HT1080 (cell line): ENCODE results near the genes MTMR12, NPR3 and ADAMTS12.

RAMPAGE:
- cytosol, long total RNA = no peak
- long total RNA = no peak
- nucleus, long total RNA = no peak
Observed at GRCh38 chr5:32098192-32099008, 75.7 kb downstream of the GOLPH3 start.

RAMPAGE:
- cytosol, long total RNA = no peak
- long total RNA = no peak
- nucleus, long total RNA = no peak
Observed at GRCh38 chr5:32108170-32108796, 65.8 kb downstream of the GOLPH3 start.

GRCh38 chr5:32172376-32173205 is 1.5 kb downstream of the GOLPH3 start:
RAMPAGE:
- cytosol, long total RNA = no peak
- long total RNA = no peak
- nucleus, long total RNA = no peak

GRCh38 chr5:32229408-32229886 is 55.3 kb upstream of the GOLPH3 start:
RAMPAGE:
- cytosol, long total RNA = no peak
- long total RNA = no peak
- nucleus, long total RNA = no peak

DNA sequence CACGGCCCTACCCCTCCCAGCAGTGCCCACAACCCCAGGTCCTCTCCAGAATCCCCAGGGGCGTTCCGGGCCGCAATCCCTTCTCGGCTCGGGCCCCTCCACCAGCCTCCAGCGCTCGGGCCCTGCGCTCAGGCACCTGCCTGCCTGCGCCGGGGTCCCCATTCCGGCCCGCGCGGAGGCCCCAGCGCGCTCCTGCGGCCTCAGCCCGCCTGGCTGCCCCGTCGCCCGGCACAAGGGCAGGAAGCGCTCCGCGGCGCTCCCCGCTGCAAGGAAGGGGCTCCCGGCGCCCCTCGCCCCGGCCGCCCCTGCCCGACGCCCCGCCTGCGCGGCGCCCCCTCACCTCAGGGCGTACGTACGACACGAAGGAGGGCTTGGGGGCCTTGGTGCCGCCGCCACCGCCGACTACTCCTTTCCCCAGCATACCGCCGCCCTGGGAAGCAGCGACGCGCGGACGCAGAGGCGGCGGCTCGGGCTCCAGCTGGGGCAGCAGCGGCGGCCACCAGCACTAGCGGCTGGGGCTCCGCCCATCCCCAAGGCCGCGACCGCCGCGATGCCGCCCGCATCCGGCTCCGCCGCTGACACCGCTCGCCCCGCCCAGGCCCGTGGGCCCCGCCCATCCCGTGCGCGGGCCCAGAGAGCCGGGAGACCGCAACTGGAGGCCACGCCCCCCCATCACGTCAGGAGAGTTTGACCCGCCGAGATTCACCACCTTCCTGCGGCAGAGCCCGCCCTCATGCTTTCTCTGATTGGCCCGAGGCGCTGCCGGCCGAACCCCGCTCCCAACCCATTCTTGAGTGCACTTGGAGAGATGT is at the start of gene MTMR12:
Gene MTMR12 (minus strand): TSS at position 522 of the 812 bp plus-strand sequence.
RAMPAGE:
- cytosol, long total RNA = start-site peak on the minus strand centred at position 536 of the sequence, 29 bp wide, 98 and 88 reads in 2 replicates
- long total RNA = no peak
- nucleus, long total RNA = no peak

DNA sequence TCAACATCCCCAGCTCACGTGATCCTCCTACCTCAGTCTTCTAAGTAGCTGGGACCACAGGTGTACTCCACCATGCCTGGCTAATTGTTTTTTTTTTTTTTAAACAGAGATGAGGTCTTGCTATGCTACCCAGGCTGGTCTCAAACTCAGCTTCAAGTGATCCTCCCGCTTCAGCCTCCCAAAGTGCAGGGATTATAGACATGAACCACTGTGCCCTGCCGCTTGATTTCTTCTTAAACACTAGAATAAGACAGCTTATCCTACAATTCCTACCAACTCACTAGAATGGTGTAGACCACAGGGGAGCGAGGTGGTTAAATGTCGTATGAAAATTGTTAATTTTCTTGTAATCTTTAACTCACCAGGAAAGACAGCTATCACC is 11.7 kb downstream of the ZFR start:
RAMPAGE:
- cytosol, long total RNA = no peak
- long total RNA = no peak
- nucleus, long total RNA = no peak

GRCh38 chr5:32505128-32505710 is 60.7 kb upstream of the ZFR start:
RAMPAGE:
- cytosol, long total RNA = no peak
- long total RNA = no peak
- nucleus, long total RNA = no peak

DNA sequence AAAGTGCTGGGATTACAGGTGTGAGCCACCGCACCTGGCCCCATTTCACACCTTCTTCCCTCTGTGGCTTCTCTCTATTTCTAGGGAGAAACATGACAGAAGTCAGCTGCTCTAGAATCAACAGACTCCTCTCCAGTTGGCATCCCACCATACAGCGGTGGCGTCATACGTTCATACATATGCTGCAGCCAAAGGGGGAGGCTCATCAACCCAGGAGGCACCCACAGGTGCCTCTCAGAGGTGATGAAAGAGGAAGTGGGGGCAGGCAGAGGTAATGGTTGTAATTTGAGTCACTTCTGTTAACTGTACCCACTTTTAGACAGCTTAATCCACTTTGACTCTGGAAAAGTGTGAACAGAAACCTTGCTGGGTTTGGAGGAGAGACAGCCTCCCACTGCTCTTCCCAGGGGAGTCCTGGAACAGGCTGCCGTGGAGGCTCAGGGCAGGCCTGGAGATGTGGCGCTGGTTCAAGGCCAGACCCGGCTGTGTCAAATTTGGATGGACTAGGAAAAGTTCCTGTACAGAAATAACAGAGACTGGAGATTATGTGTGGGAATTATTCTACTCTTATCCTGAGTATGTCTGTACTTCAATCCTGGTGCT is 47.2 kb upstream of the SUB1 start:
RAMPAGE:
- cytosol, long total RNA = no peak
- long total RNA = no peak
- nucleus, long total RNA = no peak

RAMPAGE:
- cytosol, long total RNA = no peak
- long total RNA = no peak
- nucleus, long total RNA = no peak
Observed at GRCh38 chr5:32645423-32645622, 60.0 kb downstream of the SUB1 start.

DNA sequence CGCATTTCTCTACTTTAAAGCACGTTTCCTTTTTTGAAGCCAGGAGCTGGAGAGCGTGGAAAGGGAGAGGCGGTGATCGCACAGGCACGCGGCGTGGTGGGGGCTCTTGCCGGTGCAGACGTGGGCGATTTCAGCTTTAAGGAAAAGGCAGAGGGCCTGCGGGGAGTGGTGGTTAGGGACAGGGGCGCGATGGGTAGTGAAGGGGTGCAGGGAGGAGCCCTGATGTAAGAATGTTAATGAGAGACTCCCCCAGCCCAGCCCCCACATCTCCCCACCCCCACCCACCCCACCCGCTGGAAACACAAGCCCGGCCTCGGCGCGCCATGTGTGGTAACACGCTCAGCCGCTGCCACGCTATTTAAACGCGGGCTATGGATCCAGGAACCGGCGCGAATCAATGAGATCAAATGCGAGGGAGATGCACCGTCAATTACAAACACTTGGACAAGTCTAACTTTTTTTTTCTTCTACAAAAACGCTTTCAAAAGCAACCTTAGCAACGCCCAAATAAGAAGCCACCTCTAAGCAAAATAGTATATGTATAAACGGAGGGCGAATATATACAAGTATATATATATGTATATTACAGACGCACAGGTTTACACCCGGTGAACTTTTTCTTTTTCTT is at the start of gene NPR3:
Gene NPR3 (plus strand): TSS at position 387 of the 628 bp plus-strand sequence.
RAMPAGE:
- cytosol, long total RNA = no peak
- long total RNA = no peak
- nucleus, long total RNA = no peak

GRCh38 chr5:32711634-32712726 is 859 bp downstream of the NPR3 start:
RAMPAGE:
- cytosol, long total RNA = no peak
- long total RNA = no peak
- nucleus, long total RNA = no peak

GRCh38 chr5:33320869-33321547 is 119.8 kb upstream of the TARS1 start:
RAMPAGE:
- cytosol, long total RNA = no peak
- long total RNA = no peak
- nucleus, long total RNA = no peak

DNA sequence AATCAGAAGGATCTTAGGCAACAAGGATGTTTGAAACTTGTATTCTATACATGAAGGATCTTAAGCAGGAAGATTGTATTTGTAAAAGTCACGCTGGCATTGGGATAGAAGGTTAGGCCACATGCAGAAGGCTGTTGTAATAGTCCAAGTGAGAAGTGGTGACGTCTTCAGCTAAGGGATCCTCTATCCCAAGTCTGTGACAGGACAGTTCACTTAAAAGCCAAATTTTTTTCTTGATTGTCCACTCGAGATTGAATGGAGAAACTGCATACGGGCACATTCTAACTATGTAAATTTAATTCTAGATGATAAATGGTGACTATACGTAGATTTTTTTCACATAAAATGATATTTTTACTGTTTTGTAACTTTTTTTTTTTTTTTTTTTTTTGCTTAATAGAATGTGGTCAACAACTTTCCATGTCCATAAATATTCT is 1.2 kb downstream of the TARS1 start:
RAMPAGE:
- cytosol, long total RNA = no peak
- long total RNA = no peak
- nucleus, long total RNA = no peak

DNA sequence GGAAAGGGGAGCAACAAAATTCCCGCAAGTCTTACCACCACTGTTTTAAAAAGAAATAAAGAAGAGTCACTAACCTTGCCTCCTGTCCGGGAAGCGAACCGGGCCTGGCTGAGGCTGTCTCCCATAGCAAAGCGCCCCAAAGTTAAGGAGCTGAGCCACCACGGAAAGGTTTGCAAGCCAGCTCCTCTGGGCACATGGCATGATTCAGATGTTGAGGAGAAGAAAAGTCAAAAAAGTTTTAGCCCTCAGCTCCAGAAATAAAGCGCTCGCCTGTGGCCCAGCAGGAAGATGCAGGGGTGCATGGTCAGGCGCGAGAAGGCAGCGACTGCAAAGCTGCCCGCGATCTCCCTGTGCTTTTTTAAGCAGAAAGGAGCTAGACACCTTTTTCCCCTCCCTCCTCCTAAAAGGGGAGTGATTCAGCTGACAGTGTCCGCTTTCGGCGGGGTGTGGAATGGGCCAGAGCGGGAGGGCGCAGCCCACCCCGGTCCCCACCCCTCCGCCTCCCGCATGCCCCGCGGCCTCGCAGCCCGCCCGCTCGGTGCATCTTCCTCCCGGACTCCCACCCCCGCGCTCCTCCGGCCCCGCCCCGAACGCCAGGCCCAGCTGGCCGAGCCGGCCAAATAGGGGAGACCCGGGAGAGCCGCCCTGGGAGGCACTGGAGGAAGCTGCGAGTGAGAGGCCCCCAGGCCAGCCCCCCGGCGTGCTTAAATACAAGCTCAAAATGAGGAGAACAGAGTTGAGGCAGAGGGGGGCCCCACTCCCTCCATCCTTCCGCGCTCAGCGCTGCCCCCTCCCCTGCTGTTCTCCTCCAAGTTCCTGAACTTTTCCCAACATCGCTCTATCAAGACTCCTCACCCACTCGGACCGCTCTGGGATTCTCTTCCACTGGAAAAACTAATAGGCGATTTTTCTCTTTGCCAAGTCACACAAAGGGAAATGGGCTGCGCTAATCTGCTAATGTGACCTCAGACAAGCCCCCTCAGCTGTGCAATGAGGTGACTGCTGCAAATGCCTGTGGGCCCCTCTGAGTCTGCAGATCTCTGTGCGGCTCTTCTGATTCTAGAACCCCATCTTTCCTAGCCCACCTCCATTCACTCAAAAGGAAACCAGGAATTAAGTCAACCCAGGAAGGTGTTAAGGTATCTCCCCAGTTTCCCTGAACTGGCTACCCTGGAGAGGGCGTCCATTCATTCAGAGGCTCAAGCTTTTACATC is at the start of gene ADAMTS12:
Gene ADAMTS12 (minus strand): TSS at position 335 of the 1,214 bp plus-strand sequence.
RAMPAGE:
- cytosol, long total RNA = no peak
- long total RNA = no peak
- nucleus, long total RNA = no peak

DNA sequence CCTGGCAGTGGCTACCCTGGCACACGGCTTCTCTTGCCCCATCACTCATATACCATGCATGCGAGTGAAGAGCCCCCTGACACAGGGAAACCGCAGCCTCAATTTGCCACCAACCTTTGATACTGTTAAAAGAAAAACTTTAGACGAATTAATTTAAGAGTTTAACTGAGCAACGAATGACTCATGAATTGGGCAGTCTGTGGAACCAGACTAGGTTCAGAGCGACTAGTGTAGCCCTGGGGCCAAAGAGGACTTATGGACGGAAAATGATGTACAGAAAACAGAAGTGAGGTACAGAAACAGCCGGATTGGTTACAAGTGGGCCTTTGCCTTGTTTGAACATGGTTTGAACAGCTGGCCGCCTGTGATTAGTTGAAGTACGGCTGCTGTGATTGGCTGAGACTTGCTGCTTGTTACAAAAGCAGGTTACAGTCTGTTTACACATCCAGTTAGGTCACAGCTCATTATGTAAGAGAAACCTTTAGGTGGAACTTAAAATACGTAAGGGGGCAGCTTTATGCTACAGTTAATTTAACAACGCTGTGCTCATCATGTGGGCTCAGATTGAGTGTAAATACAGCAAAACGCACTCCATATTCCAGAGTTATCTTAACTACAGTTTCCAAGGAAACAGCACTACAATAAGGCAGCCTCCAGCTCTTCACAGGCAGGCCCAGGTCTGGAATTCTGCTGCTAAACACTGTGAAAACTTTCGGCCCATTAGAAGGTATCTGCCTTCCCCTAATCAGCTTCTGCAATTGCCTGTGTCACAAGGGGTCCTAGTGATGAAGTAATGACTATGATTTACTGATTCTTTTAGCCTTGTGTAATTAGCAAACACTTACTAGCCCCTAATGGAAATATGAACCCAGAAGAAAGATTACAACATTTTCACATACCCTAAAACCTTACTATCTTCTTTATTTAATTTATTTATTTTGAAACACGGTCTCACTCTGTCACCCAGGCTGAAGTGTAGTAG is 6.5 kb downstream of the AMACR start:
RAMPAGE:
- cytosol, long total RNA = no peak
- long total RNA = no peak
- nucleus, long total RNA = no peak

DNA sequence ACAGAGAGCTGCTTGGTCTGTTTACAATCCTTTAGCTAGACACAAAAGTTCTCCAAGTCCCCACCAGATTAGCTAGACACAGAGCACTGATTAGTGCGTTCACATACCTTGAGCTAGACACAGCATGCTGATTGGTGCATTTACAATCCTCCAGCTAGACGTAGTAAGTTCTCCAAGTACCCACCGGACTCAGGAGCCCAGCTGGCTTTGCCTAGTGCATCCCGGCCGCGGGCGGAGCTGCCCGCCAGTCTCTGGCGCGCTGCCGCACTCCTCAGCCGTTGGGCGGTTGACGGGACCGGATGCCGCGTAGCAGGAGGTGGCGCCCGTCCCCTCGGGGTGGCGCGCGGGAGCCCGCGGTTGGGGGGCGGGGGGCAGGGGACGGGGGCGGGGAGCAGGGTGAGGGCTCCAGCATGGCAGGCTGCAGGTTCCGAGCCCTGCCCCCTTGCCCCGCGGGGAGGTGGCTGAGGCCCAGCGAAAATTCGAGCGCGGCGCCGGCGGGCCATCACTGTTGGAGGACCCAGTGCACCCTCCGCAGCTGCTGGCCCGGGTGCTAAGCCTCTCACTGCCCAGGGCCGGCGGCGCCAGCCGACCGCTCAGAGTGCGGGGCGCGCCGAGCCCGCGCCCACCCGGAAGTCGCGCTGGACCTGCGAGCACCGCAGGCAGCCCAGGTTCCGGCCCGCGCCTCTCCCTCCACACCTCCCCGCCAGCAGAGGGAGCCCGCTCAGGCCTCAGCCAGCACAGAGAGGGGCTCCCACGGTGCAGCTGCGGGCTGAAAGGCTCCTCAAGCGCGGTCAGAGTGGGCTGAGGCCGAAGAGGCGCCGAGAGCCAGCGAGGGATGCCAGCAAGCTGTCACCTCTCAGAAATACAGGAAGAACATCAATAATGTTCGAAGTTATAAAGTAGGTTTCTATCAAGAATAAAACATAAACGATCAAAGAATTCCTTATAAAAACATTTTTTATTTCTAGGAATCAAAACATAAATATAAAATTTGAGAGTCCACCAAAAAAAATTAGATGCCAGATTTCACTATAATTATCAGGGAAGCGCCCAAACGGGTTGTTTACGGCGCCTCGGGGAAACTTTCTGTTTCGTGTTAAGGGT is 201.8 kb upstream of the C1QTNF3 start:
RAMPAGE:
- cytosol, long total RNA = no peak
- long total RNA = no peak
- nucleus, long total RNA = no peak

DNA sequence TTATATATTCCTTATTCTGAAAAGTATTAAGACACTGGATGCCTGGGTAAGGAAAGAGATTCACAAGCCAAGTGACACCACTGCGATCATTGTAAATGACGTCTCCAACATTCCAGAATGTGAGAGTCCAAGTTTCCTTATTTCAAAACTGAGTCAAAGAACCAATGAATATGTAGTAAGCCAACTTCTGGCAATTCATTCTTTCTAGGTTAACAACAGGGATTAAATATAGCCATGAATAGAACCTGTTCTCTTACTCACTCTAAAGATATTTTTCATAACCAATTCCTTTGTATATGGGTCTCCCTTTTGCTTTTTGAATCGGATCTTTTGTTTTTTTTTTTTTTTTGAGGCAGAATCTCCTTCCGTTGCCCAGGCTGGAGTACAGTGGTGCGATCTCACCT is 18.1 kb downstream of the RAI14 start:
RAMPAGE:
- cytosol, long total RNA = no peak
- long total RNA = no peak
- nucleus, long total RNA = no peak

GRCh38 chr5:34695560-34695902 is 39.4 kb downstream of the RAI14 start:
RAMPAGE:
- cytosol, long total RNA = no peak
- long total RNA = no peak
- nucleus, long total RNA = no peak

GRCh38 chr5:34936041-34936315 is 6.6 kb downstream of the DNAJC21 start:
RAMPAGE:
- cytosol, long total RNA = no peak
- long total RNA = no peak
- nucleus, long total RNA = no peak

DNA sequence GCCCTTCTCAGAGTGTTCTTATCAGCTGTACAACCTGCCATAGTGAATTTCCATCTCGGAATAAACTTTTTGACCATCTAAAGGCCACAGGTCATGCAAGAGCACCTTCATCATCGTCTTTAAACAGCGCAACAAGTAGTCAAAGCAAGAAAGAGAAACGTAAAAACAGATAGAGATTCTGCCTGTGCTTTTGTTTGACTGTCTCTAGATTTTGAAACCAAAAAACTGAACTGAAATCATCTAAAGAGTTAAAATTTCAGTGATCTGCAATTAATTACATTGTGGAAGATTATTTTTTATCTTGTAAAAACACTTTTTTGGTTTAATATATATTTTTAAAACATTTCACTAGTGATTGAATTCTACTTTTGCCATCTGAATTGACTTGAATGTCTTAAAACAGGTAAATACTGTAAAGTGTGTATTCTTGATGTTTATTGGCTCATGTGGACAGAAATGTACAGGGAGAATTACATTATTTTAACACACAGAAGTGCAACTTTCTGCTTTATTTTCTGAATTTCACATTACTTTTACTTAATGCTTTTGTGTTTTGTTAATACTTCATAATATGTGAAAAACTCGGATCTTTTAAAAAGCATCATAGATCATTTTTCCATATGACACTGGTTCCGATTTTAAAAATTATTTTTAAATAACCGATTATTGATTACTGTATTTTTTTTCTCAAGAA is 25.3 kb downstream of the DNAJC21 start:
RAMPAGE:
- cytosol, long total RNA = no peak
- long total RNA = no peak
- nucleus, long total RNA = no peak